ENCODE data around the genes PRSS36, TP53TG3B and TP53TG3F.

DNA sequence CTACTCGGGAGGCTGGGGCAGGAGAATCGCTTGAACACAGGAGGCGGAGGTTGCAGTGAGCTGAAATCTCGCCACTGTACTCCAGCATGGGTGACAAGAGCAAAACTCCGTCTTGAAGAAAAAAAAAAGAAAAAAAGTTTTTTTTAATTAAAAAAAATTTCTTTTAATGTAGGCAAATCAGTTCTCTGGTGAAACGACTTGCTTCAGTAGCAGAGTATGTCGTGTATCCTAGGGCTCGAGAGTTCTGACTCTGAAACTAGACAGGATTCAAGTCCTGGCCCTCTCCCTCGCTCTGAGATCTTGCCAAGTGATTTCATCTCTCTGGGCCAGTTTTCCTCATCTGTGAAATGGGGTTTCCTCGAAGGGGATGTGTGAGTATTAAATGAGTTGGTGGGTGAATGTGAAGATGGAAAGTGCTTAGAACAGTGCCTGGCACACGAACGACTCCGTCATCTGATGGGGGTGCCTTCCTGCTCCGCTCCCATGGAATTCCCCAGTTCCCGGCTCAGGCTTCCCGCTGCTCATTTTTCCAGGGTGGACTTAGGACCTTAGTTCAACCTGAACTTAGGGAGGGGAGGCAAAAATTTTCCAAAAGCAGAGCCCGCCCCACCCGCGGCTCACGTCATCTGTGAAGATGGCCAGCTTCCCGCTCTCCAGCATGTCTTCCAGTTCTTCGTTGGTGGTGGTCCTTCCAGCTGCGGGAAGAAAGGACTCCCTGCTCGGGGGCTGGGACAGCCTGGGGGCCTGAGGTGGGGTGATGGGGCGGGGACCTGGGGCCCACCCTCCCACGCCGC, 11.3 kb downstream of the HSD3B7 start:
- PRO-cap = no peak

DNA sequence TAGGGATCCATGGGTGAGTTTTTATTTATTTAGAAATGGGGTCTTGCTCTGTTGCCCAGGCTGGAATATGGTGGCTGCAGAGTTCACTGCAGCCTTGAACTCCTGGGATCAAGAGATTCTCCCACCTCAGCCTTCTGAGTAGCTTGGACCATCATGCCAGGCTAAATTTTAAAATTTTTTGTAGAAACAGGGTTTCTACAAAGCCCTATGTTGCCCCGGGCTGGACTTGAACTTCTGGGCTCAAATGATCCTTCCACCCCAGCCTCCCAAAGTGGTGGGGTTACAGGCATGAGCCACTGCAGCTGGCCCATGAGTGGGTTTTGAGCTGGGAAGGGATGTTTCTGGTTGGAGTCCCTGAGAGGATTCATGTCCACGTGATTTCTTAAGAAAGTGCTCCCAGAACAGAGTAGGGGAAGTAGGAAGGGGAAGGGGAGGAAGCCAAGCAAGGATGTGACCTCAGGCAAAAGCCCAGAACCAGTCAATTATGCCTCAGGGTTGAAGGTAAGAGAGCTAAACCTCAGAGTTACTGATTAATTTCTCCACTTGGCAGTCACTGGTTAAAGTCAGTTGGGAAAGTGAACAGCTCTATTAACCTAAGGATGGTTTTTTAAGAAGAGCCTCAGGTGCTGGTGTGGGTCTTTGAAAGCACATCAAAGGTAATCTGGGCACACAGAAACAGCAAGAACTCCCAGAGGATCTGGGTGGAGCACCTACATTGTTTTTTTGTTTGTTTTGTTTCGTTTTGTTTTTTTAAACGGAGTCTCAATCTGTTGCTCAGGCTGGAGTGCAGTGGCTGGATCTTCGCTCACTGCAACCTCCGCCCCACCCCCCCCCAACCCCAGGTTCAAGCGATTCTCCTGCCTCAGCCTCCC, 3.8 kb upstream of the KAT8 start:
- PRO-cap = no peak

DNA sequence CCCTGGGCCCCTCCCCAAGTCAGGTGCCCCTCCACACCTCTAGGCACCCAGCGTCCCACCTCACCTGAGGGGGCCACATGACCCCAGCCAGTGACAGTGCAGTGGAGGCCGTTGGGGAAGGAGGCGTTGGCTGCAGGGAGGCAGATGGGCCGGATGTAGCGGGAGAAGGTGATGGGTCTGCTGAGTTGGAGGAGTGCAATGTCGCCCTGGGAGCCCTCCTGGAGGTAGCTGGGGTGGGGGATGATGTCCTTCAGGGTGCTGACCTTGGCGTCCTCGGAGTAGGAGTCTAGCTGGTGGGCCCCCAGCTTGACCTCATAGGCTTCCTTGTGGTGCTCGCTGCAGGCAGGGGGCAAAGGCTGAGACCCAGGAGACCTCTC, 2.9 kb downstream of the PRSS8 start:
- PRO-cap = no peak

DNA sequence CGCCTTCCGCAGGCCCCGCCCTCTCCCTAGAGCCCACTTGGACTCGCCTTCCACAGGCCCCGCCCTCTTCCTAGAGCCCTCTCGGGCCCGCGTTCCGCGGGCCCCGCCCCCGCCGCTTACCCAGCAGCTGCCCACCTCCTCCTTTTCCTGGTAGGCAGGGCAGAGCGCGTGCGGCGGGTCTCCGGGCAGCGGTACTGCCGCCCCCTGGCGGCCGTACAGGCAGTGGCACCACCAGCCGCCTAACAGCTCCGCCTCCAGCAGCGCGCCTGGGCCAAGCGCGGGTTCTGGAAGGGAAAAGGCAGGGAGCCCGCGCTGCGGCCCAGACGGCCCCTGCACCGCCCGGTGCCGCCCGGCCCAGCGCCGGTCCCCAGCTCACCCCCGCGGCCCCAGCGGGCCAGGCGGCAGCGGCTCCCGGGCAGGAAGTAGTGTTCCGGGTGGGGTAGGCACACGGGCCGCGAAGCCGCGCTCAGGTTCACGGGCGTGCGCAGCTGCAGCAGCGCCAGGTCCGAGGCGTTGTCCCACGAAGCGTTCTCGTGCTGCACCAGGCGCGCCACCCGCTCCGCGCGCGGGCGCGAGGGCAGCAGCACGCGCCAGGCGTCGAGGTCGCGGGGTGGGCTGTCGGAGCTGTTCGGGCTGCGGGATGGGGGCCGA, 7.0 kb upstream of the PRSS8 start:
- PRO-cap = bidirectional peak, plus-strand start at position 148 of the sequence, minus-strand start outside the sequence; unidirectional peak, plus-strand start at position 294 of the sequence

DNA sequence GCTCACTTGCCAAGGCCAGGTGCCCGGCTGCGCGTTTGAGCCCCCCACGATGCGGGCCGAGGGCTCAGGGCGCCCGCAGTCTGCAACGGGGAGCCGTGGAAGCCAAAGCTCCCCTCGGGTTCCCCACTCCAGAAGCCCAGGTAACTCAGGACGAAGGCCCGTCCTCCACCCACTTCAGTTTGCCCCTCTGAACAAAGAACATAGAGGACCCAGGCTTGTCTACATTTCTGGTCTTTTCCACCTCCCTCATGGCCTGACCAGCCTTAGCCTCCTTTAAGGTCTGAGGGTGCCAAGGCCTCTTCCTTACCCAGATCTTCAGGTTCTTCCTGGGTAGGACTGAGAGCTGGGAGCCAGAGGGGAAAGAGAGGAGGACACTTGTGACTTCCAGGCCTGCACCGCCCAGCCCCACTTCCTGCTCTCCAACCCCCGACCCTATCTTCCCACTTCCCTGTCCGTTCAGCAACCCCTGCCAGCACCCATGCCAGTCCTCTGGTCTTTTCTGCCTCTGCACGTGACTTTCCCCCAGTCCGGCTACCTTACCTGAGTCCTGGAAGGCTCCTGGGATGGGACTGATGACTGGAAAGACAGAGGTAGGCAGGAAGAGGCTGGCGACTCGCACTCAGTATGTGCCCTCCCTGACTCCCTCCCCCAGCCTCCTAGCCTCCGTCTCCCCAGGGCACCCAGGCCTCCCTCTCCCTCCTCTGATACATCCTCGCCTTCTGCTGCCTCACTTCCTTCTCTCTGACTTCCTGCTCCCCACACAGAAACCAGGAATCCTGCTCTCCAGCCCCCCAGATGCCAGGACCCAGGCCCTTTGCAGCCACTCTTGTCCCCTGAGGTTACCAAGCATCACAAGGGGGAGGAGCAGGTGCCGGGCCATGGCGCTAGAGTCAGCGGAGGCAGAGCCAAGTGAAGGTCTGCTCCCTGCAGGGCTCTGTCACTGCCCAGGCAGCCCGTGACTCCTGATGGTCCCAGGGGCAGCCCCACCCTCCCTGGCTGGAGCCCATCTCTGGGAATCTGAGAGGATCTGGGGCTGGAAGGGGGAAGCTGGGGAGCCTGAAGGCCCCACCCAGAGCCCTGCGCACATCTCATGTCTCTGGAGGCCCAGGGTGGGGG, at the start of gene PRSS36:
Gene PRSS36, minus strand, starts transcription at position 911 of the 1,116 bp plus-strand sequence.
- PRO-cap = no peak

DNA sequence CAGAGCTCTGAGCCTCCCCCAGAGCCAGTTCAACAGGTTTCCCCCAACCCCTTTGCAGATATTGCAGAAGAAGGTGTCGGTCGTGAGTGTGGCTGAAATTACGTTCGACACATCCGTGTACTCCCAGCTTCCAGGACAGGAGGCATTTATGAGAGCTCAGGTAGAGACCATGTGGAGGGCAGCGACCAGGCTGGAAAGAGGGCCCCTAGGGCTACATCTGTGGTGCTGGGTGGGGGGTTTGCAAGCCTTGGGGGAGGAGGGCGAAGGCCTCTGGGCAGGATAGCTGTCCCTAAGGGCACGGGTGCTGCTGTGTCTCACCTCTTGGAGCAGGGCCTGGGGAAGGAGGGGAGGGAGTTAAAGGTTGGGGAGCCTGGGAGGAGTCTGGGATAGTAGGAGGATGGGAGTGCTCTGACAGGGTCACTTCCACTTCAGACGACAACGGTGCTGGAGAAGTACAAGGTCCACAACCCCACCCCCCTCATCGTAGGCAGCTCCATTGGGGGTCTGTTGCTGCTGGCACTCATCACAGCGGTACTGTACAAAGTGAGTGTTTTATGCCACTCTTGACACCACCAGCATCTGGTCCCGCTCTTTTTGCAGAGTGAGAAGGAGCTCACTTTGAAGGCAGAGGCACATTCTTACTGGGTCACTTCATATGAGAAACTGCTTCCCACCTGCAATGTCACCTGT, 12.5 kb upstream of the ITGAD start:
- PRO-cap = no peak

GRCh38 chr16:31386811-31387216, 6.3 kb upstream of the ITGAD start:
- PRO-cap = no peak

DNA sequence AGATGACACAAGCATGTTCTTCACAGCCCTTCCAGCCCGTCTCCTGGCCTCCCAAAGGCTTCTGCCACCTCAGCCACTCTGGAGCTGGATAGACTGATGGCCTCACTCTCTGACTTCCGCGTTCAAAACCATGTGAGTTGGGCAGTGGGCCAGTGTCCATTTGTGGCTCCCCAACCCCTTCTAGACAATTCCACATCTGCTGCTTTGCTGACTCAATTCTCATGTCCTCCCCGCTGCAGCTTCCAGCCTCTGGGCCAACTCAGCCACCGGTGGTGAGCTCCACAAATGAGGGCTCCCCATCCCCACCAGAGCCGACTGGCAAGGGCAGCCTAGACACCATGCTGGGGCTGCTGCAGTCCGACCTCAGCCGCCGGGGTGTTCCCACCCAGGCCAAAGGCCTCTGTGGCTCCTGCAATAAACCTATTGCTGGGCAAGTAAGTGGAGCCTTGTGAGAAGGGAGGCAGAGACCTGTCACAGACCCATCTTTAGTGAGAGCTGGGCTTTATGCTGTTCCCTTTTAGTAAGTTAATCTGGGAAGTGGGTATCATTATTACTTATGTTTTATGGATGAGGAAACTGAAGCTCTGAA, 2.5 kb downstream of the TGFB1I1 start:
- PRO-cap = no peak

DNA sequence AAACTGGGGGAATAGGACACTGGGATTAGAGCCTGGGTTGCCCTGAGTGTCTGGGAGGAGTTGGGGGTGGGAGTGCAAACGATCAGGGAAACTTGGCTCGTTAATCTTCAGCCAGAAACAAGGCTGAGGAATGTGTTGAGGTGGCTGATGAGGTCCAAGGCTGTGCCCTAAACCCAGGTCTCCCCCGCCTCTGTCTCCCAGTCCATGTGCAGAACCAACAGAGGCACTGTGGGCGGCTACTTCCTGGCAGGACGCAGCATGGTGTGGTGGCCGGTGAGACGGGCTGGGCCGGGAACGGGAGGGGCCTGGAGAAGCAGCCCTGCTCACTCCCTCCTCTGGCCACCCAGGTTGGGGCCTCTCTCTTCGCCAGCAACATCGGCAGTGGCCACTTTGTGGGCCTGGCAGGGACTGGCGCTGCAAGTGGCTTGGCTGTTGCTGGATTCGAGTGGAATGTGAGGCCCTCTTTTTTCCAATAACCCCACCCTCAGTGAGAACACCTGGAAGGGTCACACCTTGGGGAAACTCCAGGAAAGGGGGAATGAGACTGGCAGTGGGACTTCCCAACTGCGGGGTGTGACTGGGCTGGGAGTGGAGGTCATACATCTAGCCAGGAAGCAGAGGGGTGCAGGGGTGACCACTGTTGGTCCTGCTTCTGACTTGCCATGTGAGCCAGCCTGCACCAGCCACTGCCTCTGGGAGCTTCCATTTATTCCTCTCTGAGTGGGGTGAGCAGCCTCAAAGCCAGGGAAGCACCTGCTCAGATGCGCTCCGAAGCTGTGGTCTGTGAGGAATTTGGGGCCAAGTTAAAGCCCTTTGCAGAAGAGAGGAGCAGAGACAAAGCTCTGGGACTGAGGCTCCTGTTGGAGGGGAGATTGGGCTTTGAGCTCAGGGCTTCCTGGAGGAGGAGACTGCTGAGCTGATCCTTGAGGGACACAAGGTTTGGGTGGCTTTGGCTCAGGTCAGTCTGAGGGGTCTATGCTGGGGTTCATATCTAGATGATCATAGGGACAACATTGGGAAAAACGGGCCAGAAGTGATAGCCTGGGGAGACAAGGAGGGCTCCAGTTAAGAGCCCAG, 1.9 kb downstream of the SLC5A2 start:
- PRO-cap = no peak

GRCh38 chr16:31695651-31696217, 17.3 kb upstream of the KRBOX5 start:
- PRO-cap = no peak

GRCh38 chr16:31714063-31714575, 1.1 kb downstream of the KRBOX5 start:
- PRO-cap = no peak

DNA sequence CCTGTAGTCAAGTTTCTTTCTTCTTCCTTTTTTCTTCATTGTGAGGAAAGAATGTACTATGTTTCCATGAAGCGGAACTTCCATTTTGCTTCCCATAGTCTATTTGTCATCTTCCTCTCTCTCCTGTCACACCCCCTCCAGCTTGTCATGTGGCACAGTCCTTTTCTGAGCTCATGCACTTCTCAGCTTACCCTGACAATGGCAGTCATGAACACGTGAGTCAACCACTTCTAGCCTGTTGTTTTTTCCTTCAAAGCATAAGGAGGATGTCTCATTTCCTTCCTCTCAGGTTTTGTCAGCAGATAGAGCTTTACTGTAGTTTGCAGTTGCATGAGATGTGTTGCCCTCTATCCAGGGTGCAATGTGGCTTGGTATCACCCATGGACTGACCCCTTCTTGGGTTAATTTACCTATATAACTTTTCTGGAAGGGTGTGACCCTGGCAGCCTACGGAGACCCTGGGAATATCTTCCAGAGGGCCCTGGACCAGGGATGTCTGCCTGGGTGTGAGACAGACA, 4.1 kb upstream of the ZNF267 start:
- PRO-cap = no peak

GRCh38 chr16:33360601-33361079, at the start of gene TP53TG3B:
Gene TP53TG3B (plus strand): TSS chr16:33360841.
- PRO-cap = no peak

- PRO-cap = no peak
Observed at GRCh38 chr16:33459415-33459818, at the start of gene TP53TG3F. Gene TP53TG3F (plus strand): TSS chr16:33459612.

GRCh38 chr16:35598810-35599559, 2139.6 kb downstream of the TP53TG3F start:
- PRO-cap = no peak

- PRO-cap = no peak
Observed at GRCh38 chr16:46711186-46711488, 21.7 kb downstream of the ORC6 start.

DNA sequence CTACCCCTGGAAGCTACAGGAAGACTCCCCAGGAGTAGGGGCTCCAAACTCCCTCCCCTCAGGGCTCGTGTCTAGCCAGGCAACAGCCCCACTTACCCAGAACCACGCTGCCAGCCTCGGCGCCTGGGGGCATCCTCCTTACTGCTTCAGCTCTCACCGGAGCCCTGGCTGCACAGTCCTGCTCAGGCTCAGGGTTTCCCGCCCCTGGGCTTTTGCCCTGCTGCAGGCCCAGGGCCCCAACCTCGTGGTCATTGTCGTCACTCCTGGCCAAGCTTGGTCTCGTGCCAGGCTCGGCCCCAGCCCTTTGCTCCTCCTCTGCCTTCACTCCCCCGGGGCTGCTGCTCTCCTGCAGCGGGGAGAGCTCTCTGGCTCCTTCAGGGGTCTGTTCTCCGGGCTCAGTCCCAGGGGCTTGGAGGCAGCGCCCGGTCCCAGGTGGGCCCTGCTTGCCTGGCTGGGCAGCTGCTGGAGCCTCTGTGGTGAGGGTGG, 16.0 kb downstream of the MYLK3 start:
- PRO-cap = no peak

DNA sequence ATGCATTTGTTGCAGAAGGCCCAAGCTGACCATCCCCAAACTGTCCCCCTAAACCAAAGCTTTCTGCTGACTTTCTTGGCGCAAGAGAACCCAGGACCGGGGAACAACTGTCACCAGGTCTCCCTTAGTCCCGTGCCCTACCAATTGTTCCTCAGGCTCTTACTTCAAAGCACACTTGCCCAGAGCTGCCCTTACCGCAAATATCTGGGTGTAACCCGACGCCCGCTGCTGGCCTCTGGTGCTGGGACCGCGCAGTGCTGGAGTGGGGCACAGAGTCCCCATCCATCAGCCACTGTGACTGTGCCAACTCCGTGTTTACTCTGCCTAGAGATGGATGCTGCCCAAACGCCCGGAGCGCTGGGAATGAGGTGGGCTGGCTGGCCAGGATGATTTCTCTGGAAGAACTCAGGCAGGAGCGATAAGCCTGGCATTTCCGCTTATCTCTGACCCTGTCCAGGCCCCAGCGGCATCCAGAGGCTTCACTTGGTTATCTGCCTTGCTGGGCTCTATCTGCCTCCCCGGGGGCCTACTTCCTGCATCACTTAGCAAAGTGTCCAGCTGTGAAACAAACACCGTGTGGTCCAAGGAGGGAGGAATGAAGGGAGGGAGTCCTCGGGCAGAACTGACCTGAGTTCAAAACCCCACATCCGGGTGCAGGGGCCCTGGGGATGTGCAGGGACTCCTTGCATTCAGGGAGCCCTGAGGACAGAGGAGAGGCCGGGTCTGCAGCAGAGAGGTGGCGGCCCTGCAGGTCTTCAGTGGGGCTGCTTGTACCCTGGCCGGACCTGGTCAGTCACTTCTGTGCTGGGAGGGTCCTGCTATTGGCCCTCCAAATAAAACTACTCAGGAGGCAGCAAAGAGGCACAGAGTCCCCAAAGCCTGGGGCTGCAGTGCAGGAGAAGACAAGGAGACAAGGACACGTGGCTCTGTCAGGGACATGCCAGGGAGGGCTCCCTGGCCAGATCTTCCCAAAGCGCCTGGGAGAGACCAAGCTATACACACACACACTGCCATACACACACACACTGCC, 9.4 kb upstream of the MYLK3 start:
- PRO-cap = no peak

DNA sequence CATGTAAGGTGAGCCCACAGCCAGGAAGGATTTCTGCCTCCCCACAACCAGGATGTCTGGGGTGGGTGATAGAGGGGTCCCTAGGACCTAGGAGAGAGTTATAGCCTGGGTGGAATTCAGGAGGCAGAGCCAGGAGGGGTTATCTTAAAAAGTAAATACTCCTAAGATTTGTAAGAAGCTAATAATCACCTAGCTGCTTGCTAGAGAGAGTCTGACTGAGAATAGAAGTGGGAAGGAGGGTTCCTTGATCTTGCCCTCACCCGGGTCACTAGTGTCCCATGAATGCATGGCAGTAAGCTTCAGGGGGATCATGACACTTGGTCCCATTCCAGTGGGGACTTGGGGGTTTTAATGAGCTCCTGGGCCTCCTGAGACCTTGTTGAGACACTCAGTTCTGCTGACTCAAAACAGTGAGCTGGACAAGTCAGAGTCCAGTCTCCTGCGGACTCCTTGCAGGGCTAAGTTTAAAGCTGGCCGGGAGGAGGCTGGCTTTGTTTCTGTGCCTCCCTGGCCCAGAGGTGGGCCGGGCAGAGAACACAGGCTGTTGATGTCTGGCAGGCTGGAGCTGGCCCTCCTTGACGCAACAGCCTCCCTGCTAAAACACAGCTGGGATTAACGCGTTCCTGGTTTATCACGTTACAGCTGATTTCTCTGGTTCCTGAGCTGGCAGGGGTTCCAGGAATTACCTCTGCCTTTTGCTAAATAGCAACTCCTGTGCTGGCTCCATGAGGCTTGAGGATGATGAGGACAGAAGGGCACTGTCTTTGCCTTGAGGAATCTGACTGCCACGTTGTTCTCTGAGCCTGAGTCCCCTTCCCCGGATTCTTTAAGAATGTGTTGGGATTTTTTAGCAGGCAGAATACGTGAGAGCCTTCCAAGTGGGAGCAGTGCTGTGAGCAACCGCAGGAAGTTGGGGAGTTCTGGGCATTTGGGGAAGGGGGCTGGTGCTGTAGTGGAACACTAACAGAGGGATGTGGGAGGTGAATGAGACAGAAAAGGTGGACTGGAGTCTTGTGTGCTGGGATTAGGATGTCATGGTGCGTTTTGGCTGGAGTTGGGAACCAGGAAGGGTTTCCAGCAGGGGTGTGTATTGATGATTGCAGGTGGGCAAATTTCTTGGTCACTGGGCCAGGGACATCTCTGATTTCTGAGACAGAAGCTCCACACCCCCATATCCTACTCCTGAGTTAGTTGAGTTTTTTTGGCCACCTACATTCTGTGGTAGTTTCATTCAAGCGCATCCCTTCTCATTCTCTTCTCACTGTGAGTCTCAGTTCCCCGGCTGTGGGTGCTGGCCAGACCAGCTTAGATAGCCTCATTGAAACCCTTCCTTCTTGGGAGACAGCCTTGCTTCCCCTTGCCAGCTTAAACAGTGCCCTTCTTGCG, 2.0 kb downstream of the GPT2 start:
- PRO-cap = no peak

GRCh38 chr16:46914747-46916077, 31.1 kb downstream of the GPT2 start:
- PRO-cap = no peak

Data from pulmonary artery (tissue), 1 donor.